RPMI7951 (cell line): ENCODE data around the gene C3orf49.

- RAMPAGE, long total RNA: no peak
These were observed 33.8 kb upstream of the RPP14 start for GRCh38 chr3:58272253-58272655.

GRCh38 chr3:58324220-58324907 is 8.3 kb upstream of the PXK start:
- RAMPAGE, long total RNA: no peak

- RAMPAGE, long total RNA: no peak
These were observed 12.0 kb downstream of the PXK start for GRCh38 chr3:58344693-58345113.

DNA sequence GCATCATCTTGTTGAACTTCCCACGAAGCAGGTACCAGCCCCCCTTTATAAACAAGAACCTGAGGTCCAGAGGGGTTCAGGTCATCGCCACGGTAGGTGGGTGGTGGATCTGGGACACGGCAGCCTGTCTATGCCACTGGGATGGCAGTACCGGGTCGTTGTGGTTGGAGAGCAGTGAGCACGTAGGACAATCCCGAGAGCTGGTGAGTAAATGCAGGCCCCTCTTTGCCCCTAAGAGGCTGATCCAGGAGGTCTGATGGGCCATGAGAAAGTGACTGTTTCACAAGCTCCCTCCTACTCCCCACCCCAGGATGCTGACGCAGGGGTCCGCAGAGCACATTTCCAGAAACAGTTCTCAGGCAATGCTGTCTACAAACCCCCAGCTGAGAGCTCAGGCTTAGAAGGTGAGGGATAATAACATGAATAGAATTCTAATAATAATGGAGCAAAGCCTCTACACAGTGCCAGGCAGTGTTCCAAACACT is 40.5 kb downstream of the FAM3D start:
- RAMPAGE, long total RNA: no peak

- RAMPAGE, long total RNA: no peak
These were observed 32.6 kb downstream of the CFAP20DC start for GRCh38 chr3:59017160-59017761.

DNA sequence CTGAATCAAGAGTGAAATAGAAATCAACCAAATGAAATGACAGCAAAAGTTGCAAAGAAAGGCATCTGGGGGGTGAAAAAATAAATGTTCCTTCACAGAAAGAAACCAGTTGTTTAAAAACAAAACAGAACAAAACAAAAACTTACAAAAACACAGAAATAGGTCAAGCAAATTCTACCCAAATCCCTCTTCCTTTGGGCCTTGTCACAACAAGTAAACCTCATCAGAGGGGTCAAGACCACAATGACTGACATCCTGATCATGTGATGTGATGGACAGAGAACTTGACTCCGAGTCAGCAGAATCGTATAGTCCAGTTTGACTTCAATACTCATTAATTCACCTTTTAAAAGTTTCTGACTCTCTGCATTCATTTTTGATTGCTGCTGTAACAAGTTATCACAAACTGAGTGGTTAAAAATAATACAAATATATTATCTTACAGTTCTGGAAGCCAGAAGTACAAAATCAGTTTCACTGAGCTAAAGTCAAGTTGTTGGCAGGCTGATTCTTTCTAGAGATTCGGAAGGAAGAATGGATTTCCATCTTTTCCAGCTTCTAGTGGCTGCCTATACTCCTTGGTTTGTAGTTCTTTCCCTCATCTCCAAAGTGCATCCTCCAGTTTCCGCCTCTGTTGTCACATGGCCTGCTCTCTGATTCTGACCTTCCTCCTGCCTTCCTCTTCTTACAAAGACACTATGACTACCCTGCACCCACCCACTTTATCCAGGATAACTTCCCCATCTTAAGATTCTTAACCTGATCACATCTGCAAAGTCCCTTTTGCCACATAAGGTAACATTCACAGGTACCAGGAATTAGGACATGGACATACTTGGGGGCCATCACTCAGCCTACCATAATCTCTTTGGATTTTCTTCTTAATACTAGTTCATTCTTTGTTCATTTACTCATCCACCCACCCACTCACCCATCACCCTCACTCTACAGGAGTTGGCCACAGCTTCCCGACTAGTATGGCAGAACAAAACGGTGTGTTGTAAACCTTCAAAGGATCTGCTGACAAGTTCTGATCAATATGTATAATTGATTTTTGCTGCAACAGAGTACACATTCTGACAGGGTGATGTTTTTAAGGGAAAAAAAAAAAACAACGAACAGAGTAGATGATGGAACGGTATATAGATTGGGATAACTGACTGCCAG is 932.5 kb downstream of the FHIT start:
- RAMPAGE, long total RNA: no peak

GRCh38 chr3:61562790-61563480 is 1.6 kb downstream of the PTPRG start:
- RAMPAGE, long total RNA: no peak

DNA sequence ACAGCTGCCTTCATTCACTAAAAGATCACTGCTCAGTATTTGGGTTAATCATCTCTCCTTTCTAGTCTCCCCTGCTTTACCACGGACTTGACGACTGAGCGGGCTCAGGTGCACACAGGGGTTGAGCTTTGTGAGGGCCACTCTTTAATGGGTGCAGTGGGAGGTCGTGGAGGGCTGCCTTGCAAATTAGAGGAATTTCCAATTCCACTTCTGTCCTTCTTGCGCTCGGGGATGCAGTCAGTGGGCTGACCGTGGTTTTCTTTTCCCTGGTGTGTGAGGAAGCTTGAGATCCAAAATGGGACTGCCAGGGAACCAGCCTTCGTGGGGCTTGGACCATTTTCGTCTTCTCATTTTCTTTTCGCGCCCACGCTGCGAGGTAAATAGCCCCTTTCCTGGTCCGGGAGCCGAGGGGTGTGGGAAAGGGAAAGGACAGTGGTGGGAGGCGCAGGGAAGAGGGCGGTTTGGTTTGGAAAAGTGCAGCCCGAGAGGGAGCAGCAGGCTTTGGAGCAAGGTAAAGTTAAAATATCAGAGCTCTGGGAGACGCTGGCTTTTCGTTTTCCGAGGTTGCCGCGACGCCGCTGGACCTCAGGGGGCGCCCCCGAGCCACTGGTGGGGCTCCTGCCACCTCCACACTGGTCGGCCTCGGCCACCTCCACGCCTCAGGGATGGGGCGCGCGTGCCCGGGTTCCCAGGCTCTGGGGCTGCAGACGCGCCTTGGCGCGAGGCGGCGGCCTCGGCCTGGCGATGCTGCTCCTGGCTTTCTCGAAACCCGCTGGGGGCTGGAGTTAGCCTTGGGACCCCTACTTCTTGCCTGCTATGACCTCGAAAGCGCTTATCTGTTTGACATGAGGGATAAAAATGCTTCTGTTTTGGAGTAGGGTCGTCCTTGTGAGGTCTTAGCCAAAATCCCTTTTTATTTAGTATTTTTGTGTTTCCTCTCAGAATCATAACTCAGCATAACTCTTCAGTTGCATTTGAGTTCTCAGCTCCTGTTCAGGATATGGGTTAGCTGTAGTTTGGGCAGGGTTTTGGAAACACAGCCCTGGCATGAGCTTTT is 3.1 kb downstream of the PTPRG start:
- RAMPAGE, long total RNA: no peak

DNA sequence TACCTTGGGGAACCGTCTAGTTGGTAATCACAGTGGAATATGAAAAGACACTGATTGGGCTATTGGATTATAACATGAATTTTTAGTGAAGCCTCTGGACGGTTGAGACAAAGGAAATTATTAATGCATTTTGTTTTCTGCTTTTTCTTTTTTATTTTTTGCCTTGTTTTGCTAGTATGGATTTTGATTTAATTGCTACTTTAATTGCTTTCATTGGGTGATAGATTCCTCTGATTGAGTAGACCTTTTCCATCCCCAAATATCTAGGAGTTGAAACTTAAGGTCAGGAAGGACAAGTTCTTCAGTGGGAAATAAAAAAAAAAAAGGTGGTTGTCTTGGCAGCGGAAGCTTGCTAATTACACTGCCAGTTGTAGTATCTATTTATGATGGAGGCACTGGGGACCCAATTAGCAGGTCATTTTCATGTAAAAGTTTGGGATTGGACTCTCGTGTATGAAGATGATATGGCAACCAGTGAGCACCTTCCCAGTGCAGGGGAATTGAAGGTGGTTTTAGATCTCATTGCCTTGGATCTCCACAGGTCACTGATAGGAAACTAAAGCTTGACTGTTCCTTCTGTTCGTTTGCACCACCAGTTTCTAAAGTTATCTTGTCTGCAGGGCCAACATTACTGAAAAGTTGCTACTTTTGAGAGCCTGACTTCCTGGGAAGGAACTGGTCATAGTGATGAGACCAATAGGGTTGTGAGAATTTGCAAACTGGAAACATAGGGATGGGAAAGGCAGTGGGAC is 24.7 kb downstream of the PTPRG start:
- RAMPAGE, long total RNA: no peak

DNA sequence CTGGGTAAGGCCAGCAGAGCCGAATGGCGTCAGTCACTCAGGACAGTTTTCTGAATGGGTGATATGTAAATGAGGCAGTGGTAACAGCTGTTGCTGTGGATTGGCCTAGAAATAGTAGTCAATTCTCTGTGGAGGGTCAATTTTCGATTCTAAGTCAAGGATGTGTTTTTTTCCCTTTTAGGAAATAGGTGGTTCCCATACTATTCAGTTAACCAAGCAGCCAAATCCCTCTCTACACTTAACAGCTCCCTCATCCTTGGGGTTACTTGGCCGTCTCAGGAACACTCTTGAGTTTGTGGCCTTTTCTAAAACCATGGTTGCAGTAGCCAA is 121.9 kb downstream of the PTPRG start:
- RAMPAGE, long total RNA: no peak

DNA sequence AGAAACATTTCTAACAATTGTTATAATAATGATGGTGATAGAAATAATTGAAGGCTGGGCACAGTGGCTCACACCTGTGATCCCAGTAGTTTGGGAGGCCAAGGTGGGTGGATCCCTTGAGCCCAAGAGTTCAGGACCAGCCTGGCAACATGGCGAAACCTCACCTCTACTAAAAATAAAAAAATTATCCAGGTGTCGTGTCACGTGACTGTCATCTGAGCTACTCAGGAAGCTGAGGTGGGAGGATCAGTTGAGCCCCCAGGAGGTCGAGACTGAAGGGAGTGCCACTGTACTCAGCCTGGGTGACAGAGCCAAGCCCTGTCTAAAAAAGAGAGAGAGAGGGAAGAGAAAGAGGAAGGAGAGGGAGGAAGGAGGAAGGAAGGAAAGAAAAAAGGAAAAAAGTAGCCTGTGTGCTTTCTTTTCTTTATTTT is 140.2 kb downstream of the PTPRG start:
- RAMPAGE, long total RNA: no peak

DNA sequence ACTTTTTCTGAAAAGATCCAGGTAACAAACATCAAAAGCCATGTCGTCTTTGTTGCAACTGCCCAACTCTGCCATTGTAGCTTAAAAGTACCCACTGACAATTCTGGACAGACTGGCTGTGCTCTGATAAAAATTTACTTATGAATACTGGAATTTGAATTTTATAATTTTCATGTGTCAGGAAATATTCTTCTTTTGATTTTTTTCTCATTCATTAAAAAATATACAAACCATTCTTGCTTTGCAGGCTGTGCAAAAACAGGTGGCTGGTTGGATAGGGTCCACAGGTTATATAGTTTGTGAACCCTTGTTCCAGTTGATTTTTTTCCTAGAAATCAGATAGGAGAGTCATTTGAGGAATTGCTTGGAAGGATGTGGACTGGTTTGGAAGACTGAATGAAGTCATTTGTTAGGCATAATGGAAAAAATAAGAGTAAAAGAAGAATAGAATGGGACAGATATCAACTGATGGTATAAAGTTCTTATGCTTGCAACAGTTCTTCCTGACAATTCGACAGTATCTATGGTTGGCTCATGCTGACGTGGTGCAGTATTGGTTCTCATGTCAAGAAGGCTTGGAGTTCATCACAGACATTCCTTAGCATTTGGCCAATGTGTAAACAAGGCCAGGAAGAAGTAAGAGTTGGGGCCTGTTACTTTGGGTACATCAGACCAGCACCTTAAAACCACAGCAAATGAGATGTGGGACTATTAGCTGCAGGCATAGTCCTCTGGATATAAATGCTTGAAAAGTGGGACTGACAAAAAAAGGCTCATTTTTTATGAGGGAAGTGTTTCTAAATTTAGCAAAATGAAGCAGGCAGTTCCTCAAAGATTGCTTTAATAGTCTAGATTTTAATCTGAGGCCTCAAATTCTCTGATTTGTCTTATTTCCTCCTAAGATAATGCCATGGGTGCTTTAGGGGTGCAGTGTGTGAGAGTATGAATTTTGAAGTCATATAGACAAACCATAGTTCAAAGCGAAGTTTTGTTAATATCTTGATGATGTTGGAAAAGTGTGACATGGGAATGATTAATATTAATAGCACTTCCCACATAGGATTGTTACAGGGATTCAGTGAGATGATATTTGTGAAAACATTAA is 189.6 kb downstream of the PTPRG start:
- RAMPAGE, long total RNA: no peak

DNA sequence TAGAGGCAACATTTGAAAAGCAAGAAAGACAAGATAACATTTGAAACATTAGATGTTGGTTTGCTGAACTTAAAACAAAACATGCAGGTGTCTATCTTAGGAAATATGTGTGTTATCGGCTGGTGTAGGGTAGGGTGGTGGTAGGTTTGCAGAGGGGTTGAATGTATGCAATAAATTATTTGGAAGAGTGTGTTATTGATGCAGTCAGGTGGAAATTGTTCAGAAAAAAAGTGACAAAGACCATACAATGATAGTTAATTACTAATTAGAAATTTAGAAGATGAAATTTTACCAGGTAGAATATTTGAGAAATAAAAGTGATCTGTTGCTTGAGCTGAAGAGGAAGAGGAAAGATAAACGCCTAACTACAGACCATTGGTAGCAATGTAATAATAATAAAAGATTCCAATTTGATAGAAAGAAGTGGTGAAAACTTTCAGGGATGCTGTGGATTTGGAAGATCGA is 211.7 kb downstream of the PTPRG start:
- RAMPAGE, long total RNA: no peak

GRCh38 chr3:61848678-61849731 is 287.6 kb downstream of the PTPRG start:
- RAMPAGE, long total RNA: no peak

DNA sequence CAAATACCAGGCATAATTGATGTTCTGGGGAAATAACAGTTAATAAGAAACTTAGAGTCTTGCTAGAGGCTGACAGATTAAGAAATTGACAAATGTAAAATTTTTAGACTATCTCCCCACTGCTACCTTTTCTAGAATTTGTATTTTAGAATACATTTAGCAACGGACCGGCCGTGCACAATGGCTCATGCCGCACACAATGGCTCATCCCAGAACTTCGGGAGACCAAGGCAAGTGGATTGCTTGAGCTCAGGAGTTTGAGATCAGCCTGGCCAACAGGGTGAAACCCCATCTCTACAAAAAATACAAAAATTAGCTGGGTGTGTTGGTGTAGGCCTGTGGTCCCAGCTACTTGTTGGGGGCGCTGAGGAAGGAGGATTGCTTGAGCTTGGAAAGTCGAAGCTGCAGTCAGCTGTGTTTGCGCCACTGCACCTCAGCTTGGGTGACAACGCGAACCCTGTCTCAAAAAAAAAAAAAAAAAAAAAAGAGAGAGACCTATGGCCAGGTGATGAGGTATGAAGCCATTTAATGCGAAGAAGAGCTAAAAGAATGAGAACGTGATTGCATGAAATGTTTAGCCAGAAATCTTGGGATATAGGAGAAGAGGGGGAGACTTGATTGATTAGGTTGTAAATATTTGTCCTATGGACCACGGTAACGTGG is 318.9 kb downstream of the PTPRG start:
- RAMPAGE, long total RNA: no peak

DNA sequence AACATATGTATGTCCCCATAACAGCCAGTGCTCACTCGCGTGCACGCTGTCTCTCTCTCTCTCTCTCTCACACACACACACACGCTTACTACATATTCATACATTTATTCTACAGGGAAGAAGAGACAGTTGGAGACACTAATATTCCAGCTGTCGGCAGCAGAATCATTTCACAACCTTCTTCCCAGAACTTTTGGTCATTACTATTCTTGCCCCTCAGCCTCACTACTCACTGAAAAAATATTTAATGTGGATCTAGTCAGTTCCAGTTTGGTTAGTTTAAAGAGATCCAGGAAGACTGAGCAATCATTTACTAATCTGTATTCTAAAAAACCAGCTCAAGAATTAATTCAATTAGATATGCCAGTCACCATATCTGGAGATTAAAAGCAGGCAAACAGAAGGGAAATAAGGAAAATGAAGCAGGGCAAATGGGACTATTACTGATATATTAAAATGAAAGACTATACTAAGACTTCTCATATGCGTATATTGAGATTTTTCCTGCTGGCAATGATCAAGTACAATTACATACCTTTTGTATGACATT is 362.5 kb upstream of the C3orf14 start:
- RAMPAGE, long total RNA: no peak

DNA sequence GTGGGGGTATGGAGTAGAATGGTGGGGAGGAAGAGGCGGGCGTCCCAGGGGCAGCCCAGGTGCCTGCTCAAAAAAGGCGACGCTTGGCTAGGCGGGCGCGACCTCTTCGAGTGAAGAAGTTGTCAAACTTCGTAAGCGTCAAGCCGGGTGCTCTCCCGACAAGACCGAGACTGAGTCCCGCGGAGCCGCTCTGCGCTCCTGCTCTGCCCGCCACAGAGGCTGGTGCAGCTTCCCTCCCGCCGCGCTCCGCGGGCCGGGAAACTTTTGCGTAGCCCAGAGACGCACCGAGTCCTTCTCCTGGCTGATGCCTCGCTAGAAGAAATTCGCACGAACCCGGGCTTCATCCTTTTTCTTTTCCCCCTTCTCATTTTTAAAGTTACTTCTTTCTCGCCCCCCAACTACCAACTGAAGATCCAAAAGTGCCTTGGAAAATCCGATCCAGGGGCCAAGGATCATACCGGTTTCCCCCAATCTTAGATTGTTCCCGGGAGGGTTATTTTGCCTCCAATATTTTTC is 2.9 kb downstream of the FEZF2 start:
- RAMPAGE, long total RNA: no peak

DNA sequence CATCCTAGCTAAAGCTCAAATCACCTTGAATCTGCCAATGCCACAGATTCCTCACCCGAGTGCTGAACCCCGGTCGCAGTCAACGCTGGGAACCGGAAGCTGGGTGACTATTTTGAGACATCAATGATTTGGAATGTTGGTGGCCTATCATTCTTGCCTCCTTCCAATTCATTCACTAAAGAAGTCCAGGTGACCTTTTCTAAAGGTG is 74.8 kb upstream of the SYNPR start:
- RAMPAGE, long total RNA: no peak

- RAMPAGE, long total RNA: no peak
These were observed 7.5 kb upstream of the SNTN start for GRCh38 chr3:63644884-63645405.

DNA sequence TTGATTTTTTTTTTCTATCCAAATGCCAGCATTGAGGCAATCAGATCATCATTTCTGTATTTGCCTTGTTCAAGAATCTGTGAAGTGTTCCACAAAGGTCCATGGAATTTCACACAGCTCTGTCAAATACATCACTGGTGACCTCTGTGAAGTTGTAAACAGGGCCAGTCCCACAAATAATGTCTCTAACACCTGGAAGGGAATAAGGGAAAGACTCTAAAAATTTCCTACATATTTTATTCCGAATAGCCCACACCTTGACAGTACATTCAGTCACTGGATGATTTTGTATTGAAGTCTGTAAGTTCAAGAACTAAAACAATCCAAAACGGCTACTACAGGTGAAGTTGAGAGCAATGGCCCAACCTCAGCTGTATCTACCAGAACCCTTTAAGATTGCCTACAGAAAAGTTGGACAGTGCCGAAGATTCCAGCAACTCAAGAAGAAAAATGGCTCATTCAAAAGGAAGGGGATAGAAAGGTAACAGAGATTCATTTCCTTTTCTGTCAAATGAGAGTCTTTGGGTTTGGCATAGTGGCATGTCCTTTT is at the start of gene C3orf49:
C3orf49 (plus strand) TSS at position 184 of the 550 bp plus-strand sequence.
- RAMPAGE, long total RNA: no peak